Omental fat pad (tissue), 4 donors: ENCODE measurements around a stretch of chr3.

DNA sequence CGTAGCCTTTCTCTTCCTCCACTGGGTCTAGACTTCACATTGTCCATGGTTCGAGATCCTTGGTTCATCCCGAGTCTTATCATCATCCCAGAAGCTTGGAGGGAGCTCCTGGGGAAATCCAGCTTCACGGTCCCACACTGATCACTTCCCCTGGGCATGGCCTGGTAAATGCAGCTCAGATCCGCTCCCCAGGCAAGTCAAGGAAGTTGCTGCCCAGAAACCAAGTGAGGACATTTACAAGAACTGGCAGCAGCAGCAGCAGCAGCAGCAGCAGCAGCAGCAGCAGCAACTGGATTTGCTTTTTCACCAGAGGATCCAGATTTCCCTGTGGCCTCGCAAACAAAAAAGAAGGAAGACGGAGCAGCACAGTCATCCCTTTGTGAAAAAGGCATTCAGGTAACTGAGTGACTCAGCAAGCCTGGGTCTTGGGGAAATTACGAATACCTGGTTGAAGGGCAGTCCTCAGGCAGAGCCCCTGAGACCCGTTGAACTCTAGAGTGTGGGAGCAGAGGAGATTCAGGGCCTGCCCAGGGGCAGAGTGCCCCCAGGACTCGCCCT lies 193.1 kb downstream of the LMLN start:
- PRO-cap, result no peak
- RAMPAGE, long total RNA, 4 experiments, result no peak in any of the 4 experiments